ENCODE results near the genes FUNDC1, CHST7, SSX3 and EBP.

DNA sequence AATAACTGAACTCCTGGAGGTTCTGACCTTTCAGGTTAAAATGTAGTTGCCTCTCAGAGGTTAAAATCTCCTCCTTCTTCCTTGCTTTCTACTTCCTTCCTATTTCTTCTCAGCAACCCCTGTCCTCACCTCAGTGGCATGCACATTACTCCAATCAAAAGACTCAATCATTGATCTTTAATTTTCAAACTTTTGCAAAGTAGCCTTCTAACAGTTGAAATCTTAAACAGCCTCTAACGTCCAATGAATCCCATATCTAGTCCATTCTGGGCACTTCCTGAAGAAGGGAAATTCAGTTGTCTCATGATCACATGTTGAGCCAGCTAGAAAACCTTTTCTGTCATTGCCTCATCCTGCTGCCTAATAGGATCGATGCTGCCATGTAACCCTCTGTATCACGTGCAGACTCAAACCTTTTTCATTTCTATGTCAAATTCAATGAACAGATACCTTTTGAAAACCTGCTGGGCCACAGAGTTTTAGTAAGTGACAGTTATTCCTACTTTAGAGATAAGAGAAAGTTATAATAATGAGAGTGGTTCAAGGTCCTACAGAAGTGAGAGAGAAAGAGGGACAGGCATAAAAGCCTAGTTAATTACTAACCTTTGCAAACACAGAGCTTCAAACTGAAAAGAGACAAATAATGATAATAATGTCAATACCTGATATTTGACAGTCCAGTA, 45.9 kb downstream of the MAOA start:
- PRO-cap, result no peak

DNA sequence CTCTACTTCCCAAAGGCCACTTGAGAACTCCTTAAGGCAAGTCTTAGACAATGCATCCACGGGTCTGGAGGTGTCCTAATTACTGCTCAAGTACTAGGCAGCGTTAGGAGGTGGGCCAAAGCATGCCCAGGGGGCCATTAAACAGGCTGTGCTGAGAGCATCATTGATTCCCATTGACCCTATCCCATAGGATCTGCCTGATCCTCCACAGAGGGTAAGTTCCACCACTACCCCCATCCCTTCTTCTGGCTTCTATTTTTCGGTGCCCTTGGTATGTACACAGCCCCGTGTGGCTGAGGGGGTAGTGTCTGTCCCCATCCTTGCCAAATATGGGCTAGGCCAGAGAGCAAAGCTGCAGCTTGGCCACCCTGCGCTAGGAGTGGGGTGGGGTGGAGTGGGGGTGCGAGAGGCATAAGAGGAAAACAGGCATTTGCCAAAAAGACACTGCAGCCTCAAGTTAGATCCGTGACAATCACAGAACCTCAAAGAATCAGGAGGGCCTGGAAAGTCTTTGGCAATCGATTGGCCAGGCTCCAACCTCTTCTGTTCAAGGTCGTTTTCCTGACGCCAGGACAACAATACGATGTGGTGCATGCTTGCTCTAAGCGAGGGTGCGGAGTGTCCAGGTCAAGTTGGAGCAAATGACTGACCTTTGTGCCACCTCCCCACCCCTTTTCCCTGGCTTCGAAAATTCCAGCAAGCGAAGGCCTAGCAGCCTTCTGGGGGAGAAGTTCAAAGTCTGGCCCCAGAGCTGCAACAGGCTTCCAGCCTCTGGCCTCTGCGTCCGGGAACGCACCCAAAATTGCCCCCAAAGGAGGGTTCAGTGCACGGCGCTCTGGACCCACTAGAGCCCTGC, 749 bp downstream of the MAOB start:
- PRO-cap, result no peak

GRCh38 chrX:43970060-43970576, 3.1 kb downstream of the NDP start:
- PRO-cap, result no peak

GRCh38 chrX:44542481-44543444, at the start of gene FUNDC1:
Gene FUNDC1 (minus strand): TSS chrX:44542859.
- PRO-cap, result bidirectional peak, plus-strand start at chrX:44543099, minus-strand start at chrX:44543005

DNA sequence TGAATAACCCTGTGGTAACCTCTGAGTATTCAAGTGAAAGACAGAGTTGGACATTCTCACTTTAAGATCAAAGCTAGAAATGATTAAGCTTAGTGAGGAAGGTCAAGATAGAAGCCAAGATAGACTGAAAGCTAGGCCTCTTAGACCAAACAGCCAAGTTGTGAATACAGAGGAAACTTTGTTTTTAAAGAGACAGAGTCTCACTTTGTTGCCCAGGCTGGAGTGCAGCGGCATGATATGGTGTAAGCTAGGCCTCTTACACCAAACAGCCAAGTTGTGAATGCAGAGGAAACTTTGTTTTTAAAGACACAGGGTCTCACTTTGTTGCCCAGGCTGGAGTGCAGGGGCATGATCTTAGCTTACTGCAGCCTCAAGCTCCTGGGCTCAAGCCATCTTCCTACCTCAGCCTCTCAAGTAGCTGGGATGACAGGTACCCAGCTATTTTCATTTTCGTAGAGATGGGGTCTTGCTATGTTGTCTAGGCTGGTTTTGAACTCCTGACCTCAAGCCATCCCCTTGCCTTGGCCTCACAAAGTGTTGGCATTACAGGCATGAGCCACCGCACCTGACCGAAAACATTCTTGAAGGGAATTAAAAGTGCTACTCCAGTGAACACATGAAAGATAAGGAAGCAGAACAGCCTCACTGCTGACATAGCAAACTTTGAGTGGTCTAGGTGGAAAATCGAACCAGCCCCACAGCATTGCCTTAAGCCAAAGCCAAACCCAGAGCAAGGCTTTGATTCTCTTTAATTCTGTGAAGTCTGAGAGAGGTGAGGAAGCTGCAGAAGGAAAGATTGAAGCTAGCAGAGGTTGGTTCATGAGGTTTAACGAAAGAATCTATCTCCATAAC, 64.9 kb downstream of the KDM6A start:
- PRO-cap, result no peak

DNA sequence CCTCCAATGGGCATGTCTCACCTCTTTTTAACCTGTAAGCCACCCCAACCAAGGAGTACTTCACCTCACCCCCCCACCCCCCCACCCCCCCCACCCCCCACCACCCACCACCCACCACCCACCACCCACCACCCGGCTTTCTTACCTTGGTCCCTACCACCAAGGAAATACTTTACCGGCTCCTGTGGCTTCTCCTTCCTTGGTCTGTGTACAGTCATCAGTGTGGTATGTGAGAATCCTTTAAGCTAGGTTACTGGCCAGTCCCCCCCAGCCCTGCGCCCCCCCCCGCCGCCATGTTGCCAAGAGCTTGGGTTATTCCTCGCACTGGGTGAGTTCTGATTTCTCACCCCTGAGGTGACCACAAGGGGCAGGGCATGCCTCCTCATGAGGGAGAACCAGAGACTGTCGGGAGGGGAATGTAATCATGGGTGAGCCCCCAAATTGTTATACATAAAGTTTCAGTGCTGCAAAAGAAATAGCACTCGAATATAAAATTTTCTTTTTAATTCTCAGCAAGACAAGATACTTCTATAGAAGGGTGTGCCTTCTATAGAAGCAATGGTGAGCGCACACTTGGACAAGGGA, 133.0 kb downstream of the KDM6A start:
- PRO-cap, result no peak

GRCh38 chrX:45017636-45018230, 144.7 kb downstream of the KDM6A start:
- PRO-cap, result no peak

DNA sequence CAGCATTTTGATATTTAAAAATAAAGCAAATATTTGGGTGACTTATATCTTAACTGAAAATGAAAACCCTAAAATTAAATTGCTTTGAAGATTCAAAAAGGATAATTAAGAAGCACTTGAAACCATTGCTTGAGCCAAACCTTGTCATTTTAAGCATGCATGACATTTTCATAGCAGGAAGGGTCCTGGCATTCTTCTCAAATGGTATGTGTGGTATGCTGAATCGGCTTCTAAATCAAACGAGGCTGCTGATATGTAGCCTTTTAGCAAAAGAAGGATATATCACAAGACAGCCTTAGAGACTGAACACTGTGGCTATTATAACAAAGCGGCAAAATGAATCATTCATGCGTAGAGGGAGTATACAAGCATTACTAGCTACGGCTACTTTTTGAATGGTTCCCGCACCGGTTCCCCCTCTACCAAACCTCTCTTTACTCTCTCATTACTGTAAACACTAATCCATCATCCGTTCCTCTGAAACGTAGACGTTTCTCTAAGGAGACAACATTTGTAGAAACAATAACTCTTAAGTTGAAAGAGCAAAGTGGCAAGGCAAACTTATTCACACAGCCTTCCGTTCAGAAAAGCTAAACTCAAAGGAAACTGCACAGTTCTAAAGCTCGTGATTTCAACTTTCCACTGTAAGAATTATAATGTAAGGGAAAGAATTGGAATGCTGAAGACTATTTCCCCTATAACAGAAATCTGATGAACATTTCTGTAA, 607.4 kb upstream of the DIPK2B start:
- PRO-cap, result no peak

DNA sequence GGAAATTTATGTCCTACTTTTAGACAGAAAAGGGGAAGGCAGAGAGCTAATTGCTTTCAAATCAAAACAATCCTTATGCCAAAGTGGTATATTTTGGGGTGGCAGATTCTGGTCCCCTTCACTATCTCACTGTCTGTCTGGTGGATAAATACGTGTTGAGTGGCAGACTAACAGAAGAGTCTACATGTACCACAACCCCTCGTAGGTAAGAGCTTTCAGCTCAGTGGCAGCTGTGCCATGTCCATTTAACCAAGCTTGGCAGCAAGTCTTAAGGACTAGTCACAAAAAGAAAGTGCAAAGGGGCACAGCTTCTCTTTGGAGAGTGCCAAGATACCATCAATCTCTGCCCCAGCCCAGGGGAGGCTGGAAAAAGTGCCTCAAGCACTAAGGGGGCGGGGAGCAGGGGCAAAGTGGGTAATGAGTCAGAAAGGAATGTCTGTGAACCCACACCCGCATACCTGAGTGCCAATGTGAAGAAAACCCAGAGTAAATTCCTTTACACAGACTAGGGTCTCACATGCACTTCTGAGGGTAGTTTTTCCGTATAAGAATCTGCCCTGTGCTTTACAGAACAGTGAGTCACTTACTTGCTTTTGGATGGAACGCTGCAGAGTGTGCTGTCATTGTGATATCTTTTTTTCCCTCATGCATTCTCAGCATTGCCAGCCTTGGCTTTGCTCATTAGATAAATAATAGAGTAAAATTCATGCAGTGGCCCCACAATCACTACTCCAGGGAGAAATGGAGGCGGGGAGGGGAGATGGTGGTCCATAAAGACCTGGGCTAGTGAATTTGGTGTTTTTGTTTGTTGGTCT, 121.7 kb upstream of the KRBOX4 start:
- PRO-cap, result no peak

GRCh38 chrX:46573154-46573908, at the start of gene CHST7:
Gene CHST7 (plus strand): TSS chrX:46573765.
- PRO-cap, result bidirectional peak, plus-strand start at chrX:46573834, minus-strand start at chrX:46573655

- PRO-cap, result unidirectional peak, minus-strand start at chrX:46576091
Observed at GRCh38 chrX:46575848-46576874, 2.6 kb downstream of the CHST7 start.

DNA sequence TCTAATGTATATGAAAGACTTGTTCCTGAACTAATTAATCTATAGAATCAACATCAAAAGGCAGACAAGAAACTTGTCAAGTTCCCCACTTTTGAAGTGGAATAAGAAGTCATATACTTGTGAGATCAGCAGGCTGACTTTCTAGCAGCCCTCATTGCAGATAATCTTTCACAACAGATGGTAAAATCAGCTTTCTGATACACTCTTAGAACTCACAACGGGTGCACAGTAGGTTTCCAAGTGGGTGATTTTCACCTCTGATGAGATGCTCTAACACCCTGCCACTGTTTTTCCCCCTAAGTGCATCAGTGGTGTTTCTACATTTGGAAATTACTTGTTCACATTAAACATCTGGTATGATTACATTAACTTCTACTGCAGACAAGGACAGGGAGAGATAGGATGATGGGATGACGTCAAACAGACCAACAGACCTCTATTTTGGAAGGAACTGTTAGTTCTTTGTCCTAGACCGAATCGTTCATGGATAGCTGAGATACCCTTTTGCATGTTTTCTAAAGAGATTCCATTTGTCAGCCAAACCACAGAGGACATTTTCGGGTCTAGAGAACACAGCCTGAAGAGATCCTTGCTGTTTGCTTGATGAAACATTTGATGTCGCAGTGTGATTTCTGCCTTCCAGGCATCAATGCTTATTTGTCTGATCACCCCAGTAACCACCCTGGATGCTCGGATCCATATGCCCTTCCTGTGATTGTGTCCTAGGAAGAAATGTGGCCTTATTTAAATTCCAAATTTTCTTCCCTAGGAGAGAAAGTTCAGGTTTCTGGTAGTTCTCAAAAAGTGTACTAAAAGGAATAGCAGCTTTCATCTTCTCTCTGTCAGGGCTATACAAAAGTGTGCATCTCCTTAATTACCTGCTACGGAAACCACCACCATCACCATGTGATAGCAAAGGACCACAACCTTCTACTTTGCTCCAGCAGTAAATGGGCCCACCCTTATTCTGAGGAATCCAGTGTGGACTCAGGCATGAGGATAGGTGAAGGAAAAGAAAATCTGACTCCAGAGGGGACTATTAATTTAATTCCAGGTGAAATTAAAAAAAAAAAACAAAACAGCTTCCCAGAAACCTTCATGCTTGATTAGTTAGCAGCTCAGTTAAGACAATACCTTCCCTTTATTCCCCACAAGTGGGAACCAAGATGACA, 27.8 kb downstream of the CHST7 start:
- PRO-cap, result no peak

- PRO-cap, result no peak
Observed at GRCh38 chrX:47193199-47193411, 524 bp upstream of the UBA1 start.

DNA sequence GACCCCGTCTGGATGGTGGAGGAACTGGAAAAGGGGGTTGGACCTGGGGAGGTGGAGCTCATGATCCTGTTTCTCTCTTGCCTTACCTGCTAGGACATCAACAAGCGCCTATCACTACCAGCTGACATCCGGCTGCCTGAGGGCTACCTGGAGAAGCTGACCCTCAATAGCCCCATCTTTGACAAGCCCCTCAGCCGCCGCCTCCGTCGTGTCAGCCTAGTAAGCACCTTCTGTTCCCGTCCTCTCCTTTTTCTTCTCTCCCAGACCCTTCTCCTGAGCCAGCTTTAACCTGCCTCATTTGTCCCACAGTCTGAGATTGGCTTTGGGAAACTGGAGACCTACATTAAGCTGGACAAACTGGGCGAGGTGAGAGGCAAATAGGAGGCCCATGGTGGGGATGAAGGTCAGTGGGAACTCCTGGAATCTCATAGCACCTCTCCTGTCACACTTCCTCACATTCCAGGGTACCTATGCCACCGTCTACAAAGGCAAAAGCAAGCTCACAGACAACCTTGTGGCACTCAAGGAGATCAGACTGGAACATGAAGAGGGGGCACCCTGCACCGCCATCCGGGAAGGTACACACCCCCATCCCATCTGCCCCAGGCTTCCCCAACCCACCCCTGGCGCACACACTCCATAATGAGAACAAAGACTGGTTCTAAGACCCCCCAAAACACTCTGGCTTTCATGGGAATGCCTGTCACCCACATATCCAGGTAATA, 6.2 kb downstream of the CDK16 start:
- PRO-cap, result no peak

GRCh38 chrX:47232078-47232501, 719 bp upstream of the USP11 start:
- PRO-cap, result no peak

GRCh38 chrX:47232502-47232796, 360 bp upstream of the USP11 start:
- PRO-cap, result no peak

DNA sequence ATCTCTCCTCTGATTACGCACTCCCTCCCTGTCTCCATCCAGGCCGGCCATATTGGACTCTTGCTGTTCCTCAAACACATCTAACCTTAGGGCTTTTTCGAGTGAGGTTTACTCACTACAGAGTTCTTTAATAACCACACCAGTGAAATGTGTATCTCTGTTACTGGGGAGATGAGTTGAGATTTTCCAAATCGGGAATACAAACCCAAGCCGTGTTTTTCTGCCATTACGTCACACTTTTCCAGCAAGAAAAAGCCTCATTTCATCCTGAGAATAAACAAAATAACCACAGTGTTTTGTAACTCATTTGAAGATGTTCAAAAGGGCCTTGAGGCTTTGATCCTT, 2.8 kb downstream of the USP11 start:
- PRO-cap, result no peak

DNA sequence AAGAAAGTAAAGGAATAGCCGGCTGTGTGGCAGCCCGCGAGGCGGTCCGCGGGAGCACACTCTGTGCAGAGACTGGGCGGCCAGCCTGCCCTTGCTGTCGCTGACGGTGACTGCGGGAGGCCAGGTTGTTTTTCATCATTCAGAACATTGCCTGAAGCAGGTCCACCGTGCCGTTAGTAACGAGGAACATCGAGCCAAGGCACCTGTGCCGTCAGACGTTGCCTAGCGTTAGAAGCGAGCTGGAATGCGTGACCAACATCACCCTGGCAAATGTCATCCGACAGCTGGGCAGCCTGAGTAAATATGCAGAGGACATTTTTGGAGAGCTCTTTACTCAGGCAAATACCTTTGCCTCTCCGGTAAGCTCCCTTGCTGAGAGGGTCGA, 33.6 kb upstream of the ZNF81 start:
- PRO-cap, result no peak

DNA sequence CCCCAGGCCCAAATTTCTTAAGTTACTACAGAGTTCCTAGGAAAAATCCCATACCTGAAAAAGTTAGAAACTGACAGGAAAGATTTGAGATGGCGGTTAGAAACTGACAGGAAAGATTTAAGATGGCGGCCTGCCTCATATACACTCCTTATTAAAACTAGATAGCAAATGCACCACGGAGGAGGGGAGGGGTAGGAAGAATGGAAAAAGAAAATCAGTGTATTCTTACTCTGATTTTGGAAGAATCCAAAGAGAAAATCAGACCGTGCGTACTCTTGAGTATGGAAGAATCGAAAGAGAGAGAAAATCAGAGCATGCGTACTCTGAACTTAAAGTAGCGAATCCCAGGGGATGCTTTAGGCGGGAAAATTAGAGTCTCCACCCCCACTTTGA, at the start of gene SSX3:
TSS of gene SSX3 (minus strand) at position 299 of the 393 bp plus-strand sequence.
- PRO-cap, result no peak

DNA sequence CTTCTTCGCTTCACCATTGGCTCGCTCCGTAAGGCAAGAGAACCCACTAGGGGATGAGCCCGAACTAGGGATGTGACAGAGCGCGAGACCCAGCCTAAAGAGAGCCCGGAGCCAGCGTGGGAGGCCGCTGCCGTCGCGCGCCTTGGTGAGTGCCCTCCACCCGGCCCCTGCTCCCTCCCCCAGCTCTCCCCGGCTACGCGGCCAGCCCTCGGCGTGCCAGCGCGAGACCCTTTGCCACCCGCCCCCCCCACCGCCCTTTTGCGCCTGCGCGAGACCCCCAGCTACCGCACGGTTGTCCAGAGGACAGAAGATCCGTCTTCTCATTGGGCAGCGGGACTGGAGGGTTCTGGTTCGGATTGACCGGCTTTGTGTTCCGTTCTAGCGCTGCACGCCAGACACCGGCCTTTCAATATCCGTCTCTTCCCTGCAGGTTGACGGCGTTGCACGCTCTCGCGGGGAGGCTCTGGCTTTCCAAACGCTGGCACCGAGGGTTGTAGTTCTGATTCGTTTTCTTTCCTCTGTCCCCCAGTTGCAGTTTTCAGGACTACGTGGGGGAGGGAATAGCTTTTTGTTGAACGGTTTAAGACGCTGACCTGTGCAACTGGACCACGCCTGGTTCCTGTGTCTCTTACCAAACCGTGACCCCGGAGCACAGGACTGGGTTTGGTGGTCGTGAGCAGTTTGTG, at the start of gene EBP:
TSS of gene EBP (plus strand) at position 46 of the 686 bp plus-strand sequence.
- PRO-cap, result unidirectional peak, plus-strand start at position 97 of the sequence

Data from tibial artery (tissue), 1 donor.